HepG2 (cell line): ENCODE measurements around a stretch of chr6.

DNA sequence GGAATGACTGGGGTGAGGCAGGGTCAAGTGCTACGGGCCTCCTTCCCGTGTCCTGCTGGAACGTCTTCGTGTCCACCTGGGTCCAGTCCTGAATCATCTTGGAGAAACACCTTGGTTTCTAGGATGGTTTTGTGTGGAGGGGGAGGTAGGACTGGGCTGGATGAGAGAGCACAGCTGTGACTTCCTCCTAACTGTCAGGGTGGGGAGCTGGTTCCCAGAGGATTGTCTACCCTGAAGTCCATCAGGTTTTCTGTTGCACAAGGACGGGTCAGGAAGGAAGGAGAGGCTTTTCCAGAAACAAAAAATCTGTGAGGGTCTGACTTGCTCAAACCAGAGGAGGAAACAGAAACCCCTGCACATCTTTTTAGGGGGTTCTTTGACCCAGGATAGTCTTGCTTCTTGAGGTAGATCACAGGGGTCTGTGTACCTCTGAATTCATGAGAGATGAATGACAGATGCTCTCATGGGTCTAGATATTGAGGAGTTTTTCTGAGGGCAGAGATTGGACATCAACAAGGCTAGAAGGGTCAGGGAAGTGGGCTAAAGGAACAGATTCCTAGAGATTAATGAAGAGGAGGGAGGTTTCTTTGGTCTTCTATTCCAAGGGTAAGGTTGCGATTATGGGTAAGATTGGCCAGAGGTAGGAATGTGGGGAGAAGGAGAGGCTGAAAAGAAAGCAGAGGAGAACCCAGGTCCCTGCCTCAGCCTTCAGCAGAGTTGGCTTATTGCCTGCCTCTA, 2.5 kb upstream of the RPP21 start:
- RRBS, 2 experiments: no CpG with 5 or more reads among the region's 6 CpGs
CAGE:
- cytosol, long polyA minus RNA: no peak
- cytosol, long polyA plus RNA: no peak
- long polyA plus RNA: no peak
- nucleus, long polyA minus RNA: no peak
- nucleus, long polyA plus RNA: no peak

DNA sequence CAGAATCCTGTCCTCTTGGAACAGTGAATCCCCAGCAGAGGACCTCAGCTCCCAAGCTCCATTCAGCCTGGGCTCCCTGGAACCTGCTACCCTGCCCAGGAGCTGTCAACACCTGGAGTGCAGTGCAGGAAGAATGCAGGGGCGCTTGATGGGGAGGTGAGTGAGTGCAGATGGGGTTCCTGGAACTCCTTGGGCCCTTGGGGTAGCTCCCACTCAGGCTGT, 24.3 kb upstream of the HLA-E start:
- RRBS, 2 experiments: no CpG with 5 or more reads among the region's 1 CpG
CAGE:
- cytosol, long polyA minus RNA: no peak
- cytosol, long polyA plus RNA: no peak
- long polyA plus RNA: no peak
- nucleus, long polyA minus RNA: no peak
- nucleus, long polyA plus RNA: no peak

GRCh38 chr6:30494600-30495080, 5.3 kb downstream of the HLA-E start:
- RRBS, 2 experiments: no CpG with 5 or more reads among the region's 3 CpGs
CAGE:
- cytosol, long polyA minus RNA: no peak
- cytosol, long polyA plus RNA: no peak
- long polyA plus RNA: no peak
- nucleus, long polyA minus RNA: no peak
- nucleus, long polyA plus RNA: no peak

- RRBS, 2 experiments: no CpG with 5 or more reads among the region's 10 CpGs
CAGE:
- cytosol, long polyA minus RNA: no peak
- cytosol, long polyA plus RNA: no peak
- long polyA plus RNA: no peak
- nucleus, long polyA minus RNA: no peak
- nucleus, long polyA plus RNA: no peak
Observed at GRCh38 chr6:30521070-30521658, 31.9 kb downstream of the HLA-E start.

DNA sequence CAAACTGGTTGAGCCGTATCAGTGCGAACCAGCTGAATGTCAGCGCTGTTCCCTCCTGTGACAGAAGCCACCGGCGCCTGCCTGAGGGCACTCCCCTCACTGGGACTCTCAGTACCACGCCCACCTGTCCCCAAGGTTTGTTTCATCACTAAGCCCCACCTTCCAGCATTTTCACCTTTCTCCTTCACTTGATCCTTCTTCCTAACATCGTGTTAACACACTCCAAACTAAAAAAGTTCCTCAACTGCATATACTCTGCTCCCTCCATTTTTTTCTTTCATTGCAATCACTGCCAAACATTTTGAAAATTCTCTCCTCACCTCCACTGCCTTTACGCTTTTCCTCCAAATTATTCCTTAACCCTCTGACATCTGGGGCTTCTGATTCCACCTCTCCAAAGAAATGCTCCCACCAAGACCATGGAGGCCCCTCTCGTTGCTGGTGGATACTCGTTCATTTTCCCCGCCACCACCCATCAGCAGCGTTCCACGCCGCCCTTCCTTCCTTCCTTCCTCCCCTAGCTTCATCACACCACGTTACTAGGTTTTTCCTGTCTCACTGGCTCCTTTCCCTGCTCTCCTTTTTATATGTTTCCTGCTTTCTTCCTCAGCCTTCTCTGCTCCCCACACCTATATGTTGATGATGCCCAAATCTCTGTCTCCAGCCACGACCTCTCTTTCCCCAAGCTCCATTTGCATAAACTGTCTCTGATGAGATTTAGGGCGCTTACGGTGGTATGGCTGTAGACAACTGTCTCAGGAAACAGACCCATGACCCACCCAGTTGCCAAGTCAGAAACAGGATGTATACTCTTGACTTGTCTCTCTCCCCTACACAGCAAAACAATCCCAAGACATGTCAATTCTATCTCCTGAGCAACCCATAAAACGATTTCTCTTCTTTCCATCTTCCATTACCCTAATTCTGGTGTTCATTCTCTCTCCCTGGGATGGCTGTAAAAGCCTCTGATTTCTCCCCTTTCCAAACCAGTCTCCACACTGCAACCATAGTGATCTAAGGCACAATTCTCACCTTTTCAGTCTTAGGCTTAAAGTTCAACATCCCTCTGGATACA, 14.2 kb downstream of the GNL1 start:
- RRBS, 2 experiments: no CpG with 5 or more reads among the region's 19 CpGs
CAGE:
- cytosol, long polyA minus RNA: no peak
- cytosol, long polyA plus RNA: no peak
- long polyA plus RNA: start-site peak on the minus strand centred at position 989 of the sequence, 320 bp wide, 20 and 20 reads in 2 replicates
- nucleus, long polyA minus RNA: no peak
- nucleus, long polyA plus RNA: no peak

GRCh38 chr6:30553089-30553498, 3.2 kb downstream of the GNL1 start:
- RRBS, 2 experiments: no CpG with 5 or more reads among the region's 9 CpGs
CAGE:
- cytosol, long polyA minus RNA: no peak
- cytosol, long polyA plus RNA: no peak
- long polyA plus RNA: no peak
- nucleus, long polyA minus RNA: no peak
- nucleus, long polyA plus RNA: no peak

DNA sequence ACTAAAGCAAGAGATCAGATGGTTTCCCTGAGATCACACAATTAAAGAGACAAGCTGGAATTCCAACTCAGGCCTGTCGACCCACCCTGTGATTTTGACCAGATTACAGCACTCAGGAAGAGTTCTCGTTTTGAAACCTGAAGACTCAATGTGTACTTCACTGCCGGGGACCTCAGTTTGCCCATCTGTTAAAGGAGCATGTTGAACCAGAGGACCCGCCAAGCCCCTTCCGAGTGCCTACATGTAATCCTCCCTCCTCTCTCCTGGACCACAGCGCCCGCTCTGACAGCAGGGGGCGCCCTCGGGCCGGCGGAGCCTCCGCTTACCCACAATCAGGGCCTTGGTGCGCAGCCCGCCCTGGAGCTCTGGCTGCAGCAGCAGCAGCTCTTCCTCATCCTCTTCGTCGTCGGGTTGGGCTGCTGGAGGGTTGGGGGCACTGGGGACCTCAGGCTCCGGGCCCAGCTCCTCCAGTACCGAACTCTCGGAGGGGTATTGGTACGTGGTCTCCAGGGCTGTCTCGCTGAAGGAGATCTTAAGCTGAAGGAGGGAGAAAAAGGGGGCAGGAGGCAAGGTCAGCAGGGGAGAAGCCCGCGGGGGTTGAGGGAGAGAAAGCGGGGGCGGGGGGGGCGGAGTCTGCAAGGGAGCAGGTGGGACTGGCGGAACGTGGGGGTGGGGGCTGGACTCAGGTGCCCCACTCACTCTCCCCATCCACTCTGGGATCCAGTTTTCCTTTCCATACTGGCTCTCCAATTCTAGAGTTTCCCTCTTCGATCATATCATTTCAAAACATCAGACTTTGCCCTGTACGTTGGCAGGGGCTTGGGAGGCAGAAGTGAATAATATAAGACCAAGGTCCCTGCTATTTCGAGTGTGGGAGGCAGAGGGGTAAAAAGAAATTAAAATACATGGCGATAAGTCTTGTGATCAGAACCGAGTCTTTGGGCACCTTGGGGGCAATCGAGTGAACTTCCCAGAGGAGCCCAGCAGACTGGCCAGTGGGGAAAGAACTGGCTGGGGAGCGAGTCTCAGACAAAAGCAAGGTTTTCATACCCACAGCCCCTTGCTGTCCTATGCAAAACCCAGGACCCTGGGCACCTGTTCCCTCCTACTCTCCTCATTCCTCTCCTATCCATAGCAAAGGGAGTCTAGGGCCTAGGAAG, 6.4 kb upstream of the DHX16 start:
- RRBS, 2 experiments: no CpG with 5 or more reads among the region's 36 CpGs
CAGE:
- cytosol, long polyA minus RNA: no peak
- cytosol, long polyA plus RNA: no peak
- long polyA plus RNA: no peak
- nucleus, long polyA minus RNA: no peak
- nucleus, long polyA plus RNA: no peak

DNA sequence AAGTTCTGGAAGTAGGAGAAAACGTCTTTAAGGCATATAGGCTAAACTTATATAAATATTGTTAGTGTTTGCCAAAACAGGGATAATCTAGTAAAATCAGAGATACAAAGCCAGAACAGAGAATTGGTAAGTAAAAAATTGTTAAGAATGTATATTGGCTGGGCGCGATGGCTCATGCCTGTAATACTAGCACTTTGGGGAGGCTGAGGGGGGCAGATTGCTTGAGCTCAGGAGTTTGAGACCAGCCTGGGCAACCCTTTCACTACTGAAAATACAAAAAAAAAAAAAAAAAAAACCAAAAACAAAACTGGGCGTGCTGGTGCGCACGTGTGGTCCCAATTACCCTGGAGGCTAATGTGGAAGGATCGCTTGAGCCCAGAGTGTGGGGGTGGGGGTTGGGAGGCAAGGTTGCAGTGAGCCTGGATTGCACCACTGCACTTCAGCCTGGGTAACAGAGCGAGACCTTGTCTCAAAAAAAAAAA, 37.1 kb upstream of the DDR1 start:
- RRBS, 2 experiments: no CpG with 5 or more reads among the region's 8 CpGs
CAGE:
- cytosol, long polyA minus RNA: no peak
- cytosol, long polyA plus RNA: no peak
- long polyA plus RNA: no peak
- nucleus, long polyA minus RNA: no peak
- nucleus, long polyA plus RNA: no peak

- RRBS, 2 experiments: no CpG with 5 or more reads among the region's 21 CpGs
CAGE:
- cytosol, long polyA minus RNA: no peak
- cytosol, long polyA plus RNA: no peak
- long polyA plus RNA: no peak
- nucleus, long polyA minus RNA: no peak
- nucleus, long polyA plus RNA: no peak
Observed at GRCh38 chr6:30914909-30916086, 1.3 kb downstream of the VARS2 start.

DNA sequence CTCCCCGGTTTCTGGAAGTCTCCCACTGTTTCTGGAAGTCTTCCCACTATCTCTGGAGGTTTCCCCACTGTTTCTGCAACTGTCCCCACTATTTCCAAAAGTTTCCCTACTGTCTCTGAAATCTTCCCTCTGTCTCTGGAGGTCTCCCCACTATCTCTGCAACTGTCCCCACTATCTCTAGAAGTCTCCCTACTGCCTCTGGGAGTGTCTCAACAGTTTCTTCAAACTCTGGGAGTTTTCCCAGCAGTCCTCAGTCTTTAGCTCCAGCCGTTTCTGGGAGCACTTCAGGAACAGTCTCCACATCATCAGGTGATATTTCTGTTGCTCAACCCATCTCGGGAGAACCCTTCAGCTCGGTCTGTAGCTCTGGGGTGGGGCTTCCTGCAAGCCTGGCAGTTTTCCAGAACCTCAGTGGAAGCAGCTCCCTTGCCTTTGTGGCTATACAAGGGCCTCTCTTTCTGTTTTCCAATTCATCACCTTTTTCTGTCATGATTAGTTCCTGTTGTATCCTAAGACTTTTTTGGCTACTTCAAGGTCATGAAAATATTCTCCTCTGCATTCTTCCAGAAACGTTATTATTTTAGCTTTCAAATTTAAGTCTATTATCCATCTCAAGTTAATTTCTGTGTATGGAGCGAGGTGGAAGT, 3.0 kb upstream of the SFTA2 start:
- RRBS, 2 experiments: no CpG with 5 or more reads among the region's 6 CpGs
CAGE:
- cytosol, long polyA minus RNA: no peak
- cytosol, long polyA plus RNA: no peak
- long polyA plus RNA: no peak
- nucleus, long polyA minus RNA: no peak
- nucleus, long polyA plus RNA: no peak

DNA sequence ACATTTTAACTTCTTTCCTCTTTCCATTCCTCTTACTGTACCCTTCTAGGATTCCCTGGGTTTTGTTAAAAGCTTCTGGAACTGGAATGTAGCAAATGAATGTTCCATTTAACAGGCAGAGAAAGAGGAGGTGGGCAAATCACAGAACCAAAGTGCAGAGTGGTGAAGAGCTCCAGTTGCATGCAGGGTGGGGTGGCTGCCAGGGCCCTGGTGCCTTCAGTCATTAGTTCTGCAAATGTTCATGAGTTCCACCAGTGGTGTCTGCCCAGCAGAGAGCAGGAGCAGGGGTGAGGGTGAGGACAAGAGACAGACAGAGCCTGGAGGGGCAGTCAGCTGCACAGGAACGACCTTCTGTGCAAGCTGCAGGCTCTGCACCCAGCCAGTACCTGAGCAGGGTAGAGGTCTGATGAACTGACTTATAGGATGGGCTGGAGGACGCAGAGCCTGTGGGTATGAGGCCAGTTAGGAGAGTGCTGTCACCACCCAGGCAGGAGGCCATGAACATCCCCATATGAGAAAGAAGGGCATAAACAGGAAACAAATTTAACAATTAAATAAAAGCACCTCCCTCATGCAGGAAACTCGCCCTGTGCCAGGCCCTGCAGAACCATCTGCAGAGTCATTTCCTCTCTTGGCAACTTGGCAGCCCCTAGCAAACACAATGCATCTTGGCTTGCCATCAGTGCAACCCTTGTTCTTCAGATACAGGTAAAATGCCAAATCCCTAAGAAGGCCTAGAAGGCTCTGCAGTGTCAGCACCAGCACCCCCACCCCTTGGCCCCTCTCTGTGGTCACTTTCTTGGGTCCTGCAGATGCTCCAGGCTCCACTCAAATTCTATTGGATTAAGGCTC, 18.0 kb downstream of the C6orf15 start:
- RRBS, 2 experiments: no CpG with 5 or more reads among the region's 3 CpGs
CAGE:
- cytosol, long polyA minus RNA: no peak
- cytosol, long polyA plus RNA: no peak
- long polyA plus RNA: no peak
- nucleus, long polyA minus RNA: no peak
- nucleus, long polyA plus RNA: no peak

DNA sequence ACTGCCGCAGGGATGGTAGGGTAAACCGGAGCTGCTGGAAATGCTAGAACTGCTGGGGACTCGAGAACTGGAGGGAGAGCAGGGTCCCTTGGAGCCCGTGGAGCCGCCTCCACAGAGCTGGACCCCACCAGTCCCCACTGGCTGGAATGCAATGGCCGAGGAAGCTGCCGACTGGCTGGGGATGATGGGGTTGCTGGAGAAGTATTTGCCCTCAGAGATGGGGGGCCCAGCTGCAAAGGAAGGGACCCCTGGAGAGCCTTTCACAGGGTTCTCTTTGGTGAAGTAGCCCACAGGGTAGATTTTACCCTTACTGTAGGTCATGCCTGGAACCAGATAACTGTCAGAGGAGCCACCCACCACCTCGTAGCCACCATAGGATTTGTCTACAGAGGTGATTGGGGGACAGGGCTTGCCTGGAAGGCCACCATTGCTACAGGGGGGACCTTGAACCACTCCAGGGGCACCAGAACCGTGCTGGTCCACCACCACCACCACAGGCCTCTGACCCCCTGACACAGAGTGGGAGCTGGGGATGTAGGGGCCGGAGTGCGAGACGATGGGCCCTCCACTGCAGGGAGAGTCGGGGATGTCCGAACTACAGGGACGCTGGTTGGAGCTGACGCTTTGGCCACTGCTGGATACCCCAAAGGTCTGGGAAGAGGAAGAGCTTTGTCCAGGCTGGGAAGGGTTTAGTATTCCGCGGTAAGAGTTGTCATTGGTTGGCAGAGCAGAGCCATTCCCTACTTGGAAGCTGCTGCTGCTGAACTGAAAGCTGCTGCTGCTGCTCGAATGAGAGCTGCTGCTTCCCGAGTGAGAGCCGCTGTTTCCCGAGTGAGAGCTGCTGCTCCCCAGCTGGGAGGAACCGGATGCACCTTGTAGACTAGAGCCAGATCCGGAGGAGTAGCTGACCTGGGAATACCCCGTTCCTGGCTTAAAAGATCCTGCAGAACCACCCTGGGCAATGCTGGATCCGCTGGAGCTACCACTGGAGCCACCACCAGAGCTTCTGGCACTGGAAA, 2.1 kb downstream of the PSORS1C1 start:
- RRBS, 2 experiments: 96 to 98% methylated on average over 2 of the region's 26 CpGs
CAGE:
- cytosol, long polyA minus RNA: no peak
- cytosol, long polyA plus RNA: no peak
- long polyA plus RNA: no peak
- nucleus, long polyA minus RNA: no peak
- nucleus, long polyA plus RNA: no peak

- RRBS, 2 experiments: no CpG with 5 or more reads among the region's 11 CpGs
CAGE:
- cytosol, long polyA minus RNA: no peak
- cytosol, long polyA plus RNA: no peak
- long polyA plus RNA: no peak
- nucleus, long polyA minus RNA: no peak
- nucleus, long polyA plus RNA: no peak
Observed at GRCh38 chr6:31138120-31138534, 739 bp downstream of the PSORS1C2 start.

DNA sequence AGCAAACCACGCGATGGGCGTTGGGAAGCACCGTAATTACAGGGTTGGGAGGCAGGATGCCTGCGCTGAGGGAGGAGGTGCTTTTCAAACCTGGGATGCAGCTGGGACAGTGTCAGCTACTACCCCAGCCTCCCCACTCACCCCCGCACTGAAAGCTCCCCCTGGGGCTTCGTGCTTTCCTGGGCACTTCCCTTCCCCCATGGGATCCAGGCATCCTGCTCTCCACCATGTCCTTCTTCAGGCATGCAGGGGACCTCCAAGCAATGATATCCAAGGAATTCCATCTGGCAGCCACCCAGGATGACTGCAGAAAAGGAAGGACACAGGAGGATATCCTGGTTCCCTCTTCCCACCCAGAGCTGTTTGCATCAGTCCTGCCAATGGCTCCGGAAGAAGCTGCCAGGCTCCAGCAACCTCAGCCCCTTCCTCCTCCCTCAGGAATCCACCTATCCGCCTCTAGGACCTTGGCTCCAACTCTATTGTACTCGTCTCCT, 581 bp upstream of the PSORS1C2 start:
- RRBS, 2 experiments: no CpG with 5 or more reads among the region's 10 CpGs
CAGE:
- cytosol, long polyA minus RNA: no peak
- cytosol, long polyA plus RNA: no peak
- long polyA plus RNA: no peak
- nucleus, long polyA minus RNA: no peak
- nucleus, long polyA plus RNA: no peak

- RRBS, 2 experiments: no CpG with 5 or more reads among the region's 6 CpGs
CAGE:
- cytosol, long polyA minus RNA: no peak
- cytosol, long polyA plus RNA: no peak
- long polyA plus RNA: no peak
- nucleus, long polyA minus RNA: no peak
- nucleus, long polyA plus RNA: no peak
Observed at GRCh38 chr6:31357858-31358355, 928 bp upstream of the HLA-B start.

- RRBS, 2 experiments: no CpG with 5 or more reads among the region's 14 CpGs
CAGE:
- cytosol, long polyA minus RNA: no peak
- cytosol, long polyA plus RNA: no peak
- long polyA plus RNA: no peak
- nucleus, long polyA minus RNA: no peak
- nucleus, long polyA plus RNA: no peak
Observed at GRCh38 chr6:31379575-31380322, 22.8 kb upstream of the HLA-B start.

DNA sequence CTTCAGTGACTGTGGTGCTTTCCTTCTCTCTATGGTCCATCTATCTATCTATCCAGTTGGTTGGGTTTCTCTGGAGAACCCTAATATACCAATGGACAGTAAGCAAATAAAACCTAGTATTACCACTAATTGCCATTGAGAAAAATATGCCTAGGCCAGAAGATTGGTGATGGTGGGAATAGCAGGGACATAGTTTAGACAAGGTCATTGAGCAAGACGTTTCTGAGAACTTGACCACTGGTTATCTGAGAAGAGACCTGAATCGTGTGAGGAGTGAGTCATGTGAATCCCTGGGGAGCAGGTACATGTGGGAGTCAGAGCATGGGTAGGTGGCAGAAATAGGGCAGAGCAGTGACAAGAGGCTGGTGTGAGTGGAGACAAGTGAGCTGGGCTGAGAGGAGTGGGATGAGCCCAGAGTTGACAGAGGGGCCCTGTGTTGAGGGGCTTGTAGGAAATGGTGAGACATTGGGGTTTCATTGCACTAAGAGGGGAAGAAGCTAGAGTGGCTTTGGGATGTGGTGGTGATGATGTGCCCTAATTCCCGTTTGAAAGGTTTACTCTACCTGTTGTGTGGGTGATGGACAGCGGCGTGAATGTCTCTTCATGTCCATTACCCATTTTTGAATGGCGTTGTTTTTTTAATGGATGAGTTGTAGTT, 16.5 kb downstream of the MICA start:
- RRBS, 2 experiments: no CpG with 5 or more reads among the region's 6 CpGs
CAGE:
- cytosol, long polyA minus RNA: no peak
- cytosol, long polyA plus RNA: no peak
- long polyA plus RNA: no peak
- nucleus, long polyA minus RNA: no peak
- nucleus, long polyA plus RNA: no peak

DNA sequence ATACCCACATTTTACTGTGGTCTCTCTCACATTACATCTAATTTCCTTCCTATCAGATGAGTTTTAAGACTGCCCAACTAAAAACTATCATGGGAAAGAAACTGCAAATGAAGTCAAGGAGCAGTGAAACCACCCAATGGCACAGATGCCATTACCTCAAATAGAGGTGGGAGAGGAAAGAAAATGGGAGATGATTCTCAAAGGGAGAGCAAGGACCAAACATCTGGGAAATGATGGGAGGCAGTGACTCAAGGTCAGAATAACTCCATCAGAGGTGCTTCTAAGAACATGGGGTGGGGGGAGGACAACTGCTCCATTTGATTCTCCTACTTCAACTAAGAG, 4.3 kb downstream of the MCCD1 start:
CAGE:
- cytosol, long polyA minus RNA: no peak
- cytosol, long polyA plus RNA: no peak
- long polyA plus RNA: no peak
- nucleus, long polyA minus RNA: no peak
- nucleus, long polyA plus RNA: start-site peak on the plus strand centred at position 226 of the sequence, 93 bp wide, 5 and 11 reads in 2 replicates

- RRBS, 2 experiments: no CpG with 5 or more reads among the region's 14 CpGs
CAGE:
- cytosol, long polyA minus RNA: no peak
- cytosol, long polyA plus RNA: no peak
- long polyA plus RNA: no peak
- nucleus, long polyA minus RNA: start-site peak on the minus strand at chr6:31534548-31534560, 180 reads
- nucleus, long polyA plus RNA: no peak
Observed at GRCh38 chr6:31533956-31534647, 5.3 kb downstream of the MCCD1 start.

DNA sequence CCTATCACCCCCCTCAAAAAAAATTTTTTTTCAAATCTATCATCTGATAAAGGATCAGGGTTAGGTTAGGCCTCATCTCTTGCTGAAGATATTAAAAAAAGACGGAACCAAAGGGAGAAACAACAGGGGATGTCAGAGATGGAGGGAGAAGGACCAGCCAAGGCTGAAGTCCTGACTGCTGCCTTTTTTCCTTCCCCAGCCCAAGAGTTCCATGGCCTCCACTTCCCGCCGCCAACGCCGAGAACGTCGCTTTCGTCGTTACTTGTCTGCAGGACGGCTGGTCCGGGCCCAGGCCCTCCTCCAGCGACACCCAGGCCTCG, 516 bp downstream of the NFKBIL1 start:
- RRBS, 2 experiments: 95 to 97% methylated on average over 3 of the region's 13 CpGs
CAGE:
- cytosol, long polyA minus RNA: no peak
- cytosol, long polyA plus RNA: no peak
- long polyA plus RNA: no peak
- nucleus, long polyA minus RNA: no peak
- nucleus, long polyA plus RNA: no peak